ENCODE results near the genes KRT26, KRTAP3-1, KRTAP1-5, KRTAP1-4 and KRTAP4-3.

DNA sequence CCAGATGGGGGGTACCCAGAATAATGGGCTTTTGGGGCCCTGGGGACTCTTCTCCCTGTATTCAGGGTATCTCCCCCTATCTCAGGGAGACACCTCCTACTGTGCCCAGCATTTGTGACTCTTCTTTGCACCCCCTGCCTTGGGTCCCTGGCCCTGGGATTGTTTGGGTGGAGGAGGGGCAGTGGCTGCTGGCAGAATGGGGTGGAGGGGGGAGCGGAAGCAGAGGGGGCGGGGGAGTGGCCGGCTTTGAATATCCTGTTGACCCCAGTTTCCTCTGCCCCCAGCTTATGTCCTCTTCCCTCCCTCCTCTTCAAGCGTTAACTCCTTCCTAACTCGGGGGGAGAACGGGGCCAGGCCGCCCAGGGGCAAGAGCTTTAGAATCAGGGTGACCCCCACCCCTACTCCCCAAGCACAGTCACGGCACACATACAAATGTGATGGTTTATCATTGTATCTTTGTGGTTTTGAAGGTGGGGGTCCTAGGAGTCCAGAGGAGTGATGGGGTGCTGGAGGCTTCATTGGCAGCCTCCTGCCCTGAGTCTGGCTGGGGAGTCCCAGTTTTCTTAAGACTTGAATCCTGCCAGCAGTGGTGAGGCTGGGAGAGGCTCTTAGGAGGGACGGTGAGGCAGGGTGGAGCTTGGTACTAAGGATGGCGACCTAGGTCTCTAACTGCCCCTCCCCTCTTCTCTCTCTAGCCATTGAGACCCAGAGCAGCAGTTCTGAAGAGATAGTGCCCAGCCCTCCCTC is 16.7 kb downstream of the GJD3 start:
- PRO-cap: no peak

- PRO-cap: bidirectional peak, plus-strand start at chr17:40433359, minus-strand start at chr17:40433195
These were observed 10.2 kb upstream of the IGFBP4 start for GRCh38 chr17:40433018-40433494.

- PRO-cap: bidirectional peak, plus-strand start at chr17:40490666, minus-strand start at chr17:40490597
These were observed 10.8 kb downstream of the TNS4 start for GRCh38 chr17:40490289-40491381.

GRCh38 chr17:40518246-40519157 is 17.1 kb upstream of the TNS4 start:
- PRO-cap: unidirectional peak, minus-strand start at chr17:40518807

- PRO-cap: no peak
These were observed 25.2 kb upstream of the TNS4 start for GRCh38 chr17:40526552-40527027.

- PRO-cap: no peak
These were observed 30.8 kb downstream of the CCR7 start for GRCh38 chr17:40534336-40534913.

- PRO-cap: no peak
These were observed 16.8 kb downstream of the CCR7 start for GRCh38 chr17:40548425-40548895.

DNA sequence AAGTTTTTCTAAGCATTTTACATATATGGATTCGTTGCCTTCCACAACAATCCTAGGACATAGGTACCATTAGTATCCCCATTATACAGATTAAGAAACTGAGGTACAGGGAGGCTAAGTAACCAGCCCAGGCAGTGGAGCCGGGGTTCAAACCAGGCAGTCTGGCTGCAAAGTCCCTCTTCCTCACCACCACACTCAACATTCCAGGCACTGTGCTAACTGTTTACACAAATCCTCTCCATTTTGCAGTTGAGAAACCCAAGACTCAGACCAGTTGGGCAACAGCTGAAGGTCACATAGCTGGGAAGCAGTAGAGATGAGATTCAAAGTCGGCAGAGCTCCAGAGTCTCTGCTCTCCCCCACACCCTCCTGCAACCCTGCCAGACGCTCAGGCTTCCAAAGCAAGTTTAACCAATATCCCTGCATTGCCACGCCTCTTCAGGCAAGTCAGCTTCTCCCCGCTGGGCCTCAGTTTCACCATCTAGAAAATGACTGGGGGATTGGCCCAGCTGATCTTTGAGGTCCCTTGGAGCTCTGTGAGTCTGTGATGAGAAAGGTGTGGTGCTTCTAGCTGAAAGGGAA is 14.1 kb downstream of the CCR7 start:
- PRO-cap: no peak

GRCh38 chr17:40772007-40772262 is at the start of gene KRT26:
KRT26 (minus strand) TSS chr17:40772201.
- PRO-cap: no peak

DNA sequence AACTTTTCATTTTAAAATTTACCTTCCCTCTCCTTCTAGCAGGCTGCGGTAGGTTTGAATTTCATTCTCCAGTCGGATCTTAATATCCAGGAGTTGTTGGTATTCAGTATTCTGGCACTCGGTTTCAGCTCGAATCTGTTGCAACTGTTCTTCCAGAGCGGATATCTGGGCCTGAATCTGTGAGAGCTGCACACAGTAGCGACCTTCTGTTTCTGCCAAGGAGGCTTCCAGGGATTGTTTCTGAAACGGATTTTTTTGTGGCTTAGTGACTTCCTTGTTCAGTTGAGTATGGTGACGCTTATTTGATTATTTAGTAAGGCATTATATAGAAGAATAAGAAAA is 2.9 kb downstream of the KRT10 start:
- PRO-cap: no peak

DNA sequence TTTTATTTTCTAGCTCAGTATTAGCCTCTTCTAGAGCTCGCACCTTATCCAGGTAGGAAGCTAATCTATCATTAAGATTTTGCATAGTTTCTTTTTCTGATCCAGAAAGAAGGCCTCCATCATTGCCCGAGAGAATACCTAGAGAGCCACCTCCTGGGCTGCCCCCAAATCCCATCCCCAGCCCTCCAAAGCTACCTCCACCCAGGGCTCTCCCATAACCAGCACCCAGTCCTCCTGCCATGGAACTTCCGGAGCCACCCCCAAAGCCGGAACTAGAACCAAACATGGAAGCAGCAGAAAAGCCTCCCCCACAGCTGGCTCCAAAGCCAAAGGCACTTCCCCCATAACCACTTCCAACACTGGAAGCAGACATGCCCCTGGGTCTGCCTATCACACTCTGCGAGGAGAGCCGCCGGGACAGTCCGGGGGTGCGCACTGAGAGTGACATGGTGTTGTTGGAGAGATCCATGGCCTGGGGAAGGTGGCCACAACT is 259 bp downstream of the KRT12 start:
- PRO-cap: no peak

DNA sequence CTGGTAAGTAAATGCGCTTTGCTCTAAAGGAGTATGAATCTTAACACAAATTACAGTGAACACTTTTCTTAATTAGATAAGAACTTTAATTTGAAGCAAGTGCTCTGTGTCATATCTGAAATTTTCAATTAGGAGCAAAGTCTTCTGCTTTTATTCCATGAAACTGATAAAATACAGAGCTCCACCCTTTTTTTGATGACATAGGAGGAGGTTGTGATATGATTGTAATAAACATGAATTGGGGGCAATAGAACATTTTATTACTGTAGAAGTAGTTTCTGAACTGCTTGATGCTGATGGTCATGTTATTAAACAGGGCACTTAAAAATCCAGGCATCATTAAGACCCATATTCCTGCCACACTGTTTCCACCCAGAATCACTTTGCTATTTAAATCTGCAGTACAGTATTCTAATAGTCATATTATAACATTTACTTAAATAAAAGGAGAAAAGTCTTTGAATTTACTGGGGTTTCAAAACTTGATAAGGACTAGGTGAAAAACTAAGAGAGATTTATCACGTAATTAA is 1.0 kb downstream of the KRT20 start:
- PRO-cap: bidirectional peak, plus-strand start at position 274 of the sequence, minus-strand start at position 125 of the sequence

GRCh38 chr17:41008768-41009625 is at the start of gene KRTAP3-1:
KRTAP3-1 (minus strand) TSS chr17:41009128.
- PRO-cap: no peak

DNA sequence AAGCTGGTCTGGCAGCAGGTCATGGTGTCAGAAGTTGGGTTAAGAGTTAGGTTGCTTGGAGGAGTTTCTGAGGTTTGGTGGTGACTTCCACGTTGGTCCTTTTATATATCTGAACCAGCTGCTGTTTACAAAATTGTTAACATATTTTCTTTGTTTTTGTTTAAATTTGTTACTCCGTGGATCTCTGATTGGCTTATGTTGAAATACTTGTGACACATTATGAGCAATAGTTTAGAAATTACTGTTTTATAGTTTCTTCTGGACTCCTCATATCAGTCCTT is at the start of gene KRTAP1-5:
TSS of gene KRTAP1-5 (minus strand) at position 76 of the 281 bp plus-strand sequence.
- PRO-cap: no peak

DNA sequence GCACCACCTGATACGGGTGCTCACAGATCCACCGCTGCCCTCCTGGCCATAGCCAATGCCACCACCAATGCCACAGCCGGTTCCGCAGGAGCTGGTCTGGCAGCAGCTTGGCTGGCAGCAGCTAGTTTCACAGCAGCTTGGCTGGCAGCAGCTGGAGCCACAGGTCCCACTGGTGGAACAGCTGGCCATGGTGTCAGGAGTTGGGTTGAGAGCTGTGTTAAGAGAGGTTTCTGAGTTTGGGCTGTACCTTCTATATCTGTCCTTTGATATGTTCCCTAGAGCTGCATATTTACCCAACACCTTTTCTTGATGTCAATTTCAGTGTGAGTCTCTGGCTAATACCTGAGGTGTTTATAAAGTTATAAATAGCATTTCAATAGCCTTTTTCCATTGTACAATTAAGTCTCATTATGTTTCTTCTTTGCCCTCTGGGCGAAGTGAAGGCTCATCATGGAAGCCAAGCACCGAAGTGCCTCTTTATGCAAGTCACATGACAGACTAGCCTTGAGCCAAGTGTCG is at the start of gene KRTAP1-4:
TSS of gene KRTAP1-4 (minus strand) at position 306 of the 519 bp plus-strand sequence.
- PRO-cap: no peak

GRCh38 chr17:41167941-41168307 is at the start of gene KRTAP4-3:
KRTAP4-3 (minus strand) TSS chr17:41168221.
- PRO-cap: no peak

GRCh38 chr17:41308172-41308912 is 767 bp downstream of the KRTAP16-1 start:
- PRO-cap: no peak

GRCh38 chr17:41341327-41342079 is 9.1 kb downstream of the KRT33A start:
- PRO-cap: no peak

DNA sequence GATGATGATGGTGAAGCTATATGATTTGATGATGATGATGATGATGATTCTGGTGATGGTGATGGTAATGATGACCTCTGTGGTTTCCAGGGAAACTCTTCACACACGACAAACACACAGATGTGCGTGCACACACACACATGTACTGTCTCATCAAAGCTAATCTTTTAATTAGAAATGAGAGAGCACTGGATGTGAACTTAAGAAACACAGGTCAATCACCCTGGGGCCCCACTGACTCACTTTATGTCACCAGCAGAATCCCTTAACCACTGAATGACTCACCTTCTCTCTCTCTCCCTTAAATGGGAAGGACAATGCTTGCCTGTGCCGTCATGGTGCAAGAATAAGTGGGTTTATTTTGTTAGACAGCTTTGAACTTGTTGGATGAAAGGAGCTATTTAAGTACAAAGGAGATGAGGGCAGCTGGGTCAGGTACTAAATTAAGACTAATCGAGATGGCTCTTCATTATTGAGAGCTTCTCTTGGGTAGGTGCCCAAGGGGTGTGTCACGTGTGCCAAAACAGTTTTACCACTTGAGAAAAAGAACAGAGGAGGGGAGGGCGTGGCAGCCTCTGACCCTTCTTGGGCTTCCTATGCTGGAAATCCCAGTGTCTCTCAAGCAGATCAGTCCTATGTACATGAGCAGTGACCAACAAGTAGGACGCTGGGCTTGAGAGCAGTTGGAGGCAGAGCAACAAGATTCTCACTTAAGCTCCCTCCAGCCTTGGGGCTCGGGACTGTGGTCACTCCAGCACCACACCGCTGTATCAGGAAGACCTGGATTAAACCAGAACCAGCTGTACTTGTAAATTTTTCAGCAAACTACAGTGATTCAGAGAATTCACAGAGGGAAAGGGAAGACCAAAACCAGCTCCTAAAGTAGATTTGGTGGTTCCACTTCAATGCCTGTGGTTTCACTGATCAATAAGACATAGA is 6.7 kb upstream of the KRT31 start:
- PRO-cap: no peak

DNA sequence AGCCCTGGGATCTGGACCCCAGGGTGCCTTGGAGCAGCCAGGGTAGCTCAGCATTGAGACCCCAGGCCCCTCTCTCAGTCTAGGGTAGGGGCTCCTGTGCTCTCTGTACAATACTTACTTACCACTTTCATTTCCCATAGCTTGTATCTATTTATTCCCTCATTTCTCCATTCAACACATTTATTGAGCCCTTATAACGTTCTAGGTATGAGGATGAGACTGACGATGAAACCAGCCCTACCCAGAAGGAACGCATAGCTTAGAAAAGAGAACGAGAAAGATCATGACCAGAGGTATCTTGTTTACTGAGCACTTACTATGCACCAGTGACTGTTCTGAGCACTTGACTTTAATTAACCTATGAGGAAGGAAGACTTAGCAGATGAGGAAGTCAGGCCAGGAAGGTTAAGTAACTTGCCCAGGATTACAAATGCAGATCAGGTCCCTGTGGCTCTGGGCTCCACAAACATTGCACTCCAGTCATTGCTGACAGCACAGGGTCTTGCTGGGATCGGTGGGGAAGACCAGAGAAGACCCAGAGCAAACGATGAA is 7.2 kb downstream of the KRT13 start:
- PRO-cap: no peak